Neural cell (in vitro differentiated cells): ENCODE measurements around a stretch of chr20.

GRCh38 chr20:50456170-50456568, 54.0 kb upstream of the PTPN1 start:
- RAMPAGE, long total RNA, result no peak

DNA sequence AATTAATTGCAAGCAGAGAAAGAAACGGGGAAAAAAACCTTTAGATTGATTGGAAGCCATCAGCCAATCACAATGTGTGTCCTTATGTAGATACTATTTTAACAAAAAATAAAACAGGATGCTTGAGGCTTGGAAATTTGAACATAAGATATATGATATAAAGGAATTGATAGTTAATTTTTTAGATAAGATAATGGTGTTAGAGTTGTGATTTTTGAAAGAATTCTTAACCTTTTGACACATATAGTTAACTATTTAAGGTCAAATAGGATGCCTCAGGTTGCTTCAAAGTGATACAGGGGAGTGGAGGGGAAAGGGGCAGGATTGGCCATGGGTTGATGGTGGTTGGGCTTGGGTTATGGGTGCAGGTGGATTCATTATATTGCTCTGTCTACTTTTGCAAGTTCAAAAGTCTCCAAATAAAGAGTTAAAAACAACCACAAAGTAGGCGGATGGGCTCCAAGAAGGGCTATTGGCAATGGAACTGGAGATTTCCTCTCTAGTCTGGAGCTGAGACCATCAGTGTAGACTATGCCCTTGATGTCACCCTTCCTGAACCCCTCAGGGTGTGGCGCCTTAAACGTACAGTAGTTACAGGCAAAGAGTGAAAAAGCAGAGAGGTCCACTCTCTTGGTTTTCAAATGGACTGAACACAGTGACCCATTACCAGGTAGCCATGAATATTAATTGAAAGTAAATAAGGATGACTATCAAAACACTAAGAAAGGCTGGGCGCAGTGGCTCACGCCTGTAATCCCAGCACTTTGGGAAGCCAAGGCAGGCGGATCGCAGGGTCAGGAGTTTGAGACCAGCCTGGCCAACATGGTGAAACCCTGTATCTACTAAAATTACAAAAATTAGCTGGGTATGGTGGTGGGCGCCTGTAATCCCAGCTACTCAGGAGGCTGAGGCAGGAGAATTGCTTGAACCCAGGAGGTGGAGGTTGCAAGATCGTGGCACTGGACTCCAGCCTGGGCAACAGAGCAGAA, 81.2 kb downstream of the PTPN1 start:
- RAMPAGE, long total RNA, result no peak

DNA sequence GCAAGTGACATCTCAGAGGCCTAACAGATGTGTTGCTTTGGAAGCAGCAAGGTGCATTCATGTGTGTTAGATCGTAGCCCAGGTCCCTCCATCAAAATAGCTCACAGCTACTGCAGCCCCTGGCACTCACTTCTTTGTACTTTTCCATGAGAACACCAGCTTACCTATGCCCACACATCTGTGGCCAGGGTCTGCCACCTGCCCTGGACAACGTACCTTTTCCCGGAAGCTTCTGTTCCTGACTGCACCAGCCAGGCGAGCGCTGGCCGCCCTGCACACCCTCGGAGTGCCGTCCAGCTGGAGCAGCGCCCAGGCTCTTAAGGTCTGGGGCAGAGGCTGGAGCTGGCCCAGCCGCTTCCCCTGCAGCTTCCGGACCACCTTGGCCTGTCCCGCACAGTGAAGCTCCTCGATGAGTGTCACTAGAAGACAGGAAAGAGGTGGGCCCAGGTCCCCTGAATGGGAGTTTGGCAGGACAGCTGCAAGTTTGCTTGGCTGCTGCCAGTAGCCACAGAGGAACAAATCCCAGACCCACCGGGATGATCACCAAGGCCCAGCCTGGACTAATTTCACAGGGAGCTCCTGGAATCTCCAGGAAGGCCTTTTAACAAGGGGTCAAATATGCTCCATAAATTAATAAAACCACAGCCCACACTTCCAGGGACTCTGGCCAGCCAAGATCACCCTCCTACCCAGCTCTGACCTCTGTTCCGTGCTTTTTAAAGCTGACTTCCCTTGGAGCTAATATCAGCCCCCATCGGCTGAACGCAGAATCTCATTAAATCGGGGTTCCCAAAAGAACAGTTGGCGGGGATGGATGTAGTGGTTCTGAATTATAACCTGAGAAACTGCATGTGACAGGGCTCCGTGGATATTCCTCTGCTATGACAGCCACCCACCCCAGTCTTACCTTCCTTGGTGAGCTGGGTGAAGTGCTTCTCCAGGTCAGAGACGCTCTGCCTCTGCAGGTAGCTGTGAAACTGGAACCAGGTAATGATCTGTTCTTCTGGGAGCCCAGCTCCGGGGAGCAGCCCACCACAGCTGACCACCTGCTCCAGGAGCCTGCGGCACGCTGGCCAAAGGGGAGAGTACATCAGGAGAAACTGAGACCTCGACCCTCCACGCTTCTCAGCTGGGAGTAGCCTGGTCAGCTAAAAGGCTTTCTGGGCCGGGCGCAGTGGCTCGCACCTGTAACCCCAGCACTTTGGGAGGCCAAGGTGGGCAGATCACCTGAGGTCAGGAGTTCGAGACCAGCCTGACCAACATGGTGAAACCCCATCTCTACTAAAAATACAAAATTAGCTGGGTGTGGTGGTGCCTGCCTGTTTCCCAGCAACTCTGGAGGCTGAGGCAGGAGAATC, 82.4 kb downstream of the PTPN1 start:
- RAMPAGE, long total RNA, result no peak

DNA sequence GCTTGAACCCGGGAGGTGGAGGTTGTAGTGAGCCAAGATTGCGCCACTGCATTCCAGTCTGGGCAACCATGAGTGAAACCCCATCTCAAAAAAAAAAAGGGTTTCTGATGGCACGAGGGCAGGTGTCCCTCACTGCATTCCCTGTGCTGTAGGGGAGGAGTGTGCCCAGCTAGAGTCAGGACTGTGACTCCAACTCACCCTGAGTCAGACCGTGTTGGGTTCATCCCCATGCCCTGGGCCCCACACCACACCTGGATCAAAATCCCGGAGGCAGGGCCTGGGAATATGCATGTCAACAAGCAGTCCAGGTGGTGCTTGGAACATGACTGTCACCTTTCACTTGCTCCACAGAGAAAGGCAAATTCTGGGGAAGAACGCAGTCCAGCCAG, 83.3 kb downstream of the PTPN1 start:
- RAMPAGE, long total RNA, result no peak

DNA sequence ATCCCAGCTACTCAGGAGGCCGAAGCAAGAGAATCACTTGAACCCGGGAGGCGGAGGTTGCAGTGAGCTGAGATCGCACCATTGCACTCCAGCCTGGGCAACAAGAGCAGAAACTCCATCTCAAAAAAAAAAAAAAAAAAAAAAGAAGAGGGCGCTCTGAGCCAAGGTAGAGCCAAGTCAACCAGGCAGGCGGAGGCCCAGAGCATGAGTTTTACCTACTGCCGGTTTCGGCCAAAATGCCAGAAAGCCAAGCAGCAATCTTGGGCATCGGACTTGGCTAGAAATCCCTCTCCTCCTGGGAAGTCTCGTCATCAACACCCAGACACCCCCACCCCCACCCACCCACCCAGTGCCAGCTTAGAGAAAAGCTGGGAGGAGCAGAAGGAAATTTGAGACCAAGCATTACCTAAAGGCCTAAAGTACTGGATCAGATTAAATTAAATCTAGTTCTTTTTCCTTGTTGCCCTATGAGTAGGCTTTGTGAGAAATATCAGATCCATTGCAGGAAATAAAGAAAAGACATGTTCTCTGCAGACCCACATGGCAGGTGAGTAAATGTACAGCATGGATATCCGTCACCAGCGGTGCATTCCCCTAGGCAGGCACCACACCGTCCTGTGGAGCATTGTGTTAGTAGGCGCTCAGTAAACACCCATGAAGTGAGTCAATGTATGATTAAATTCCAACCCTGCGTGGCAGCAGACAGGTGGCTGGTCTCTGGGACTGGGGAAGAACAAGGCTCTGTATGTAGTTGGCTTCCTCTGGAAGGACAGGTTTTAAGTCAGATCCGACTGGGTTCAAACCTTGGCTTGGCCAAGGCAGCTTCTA, 21.1 kb downstream of the RIPOR3 start:
- RAMPAGE, long total RNA, result no peak

DNA sequence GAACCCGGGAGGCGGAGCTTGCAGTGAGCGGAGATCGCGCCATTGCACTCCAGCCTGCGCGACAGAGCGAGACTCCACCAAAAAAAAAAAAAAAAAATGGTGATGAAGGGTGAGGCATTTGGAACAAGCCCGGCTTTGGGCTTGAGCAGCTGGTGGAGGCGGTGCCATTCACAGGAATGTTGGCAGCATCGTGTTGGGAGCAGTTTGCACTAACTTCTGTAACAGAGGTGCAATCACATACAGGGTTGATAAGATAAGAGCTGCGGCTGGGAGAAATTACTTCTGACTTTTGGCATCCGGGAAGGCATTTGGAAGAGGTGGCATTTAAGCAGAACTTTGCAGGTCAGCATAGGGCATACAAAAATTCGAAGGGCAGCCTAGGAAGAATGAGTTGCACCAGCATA, 16.2 kb upstream of the RIPOR3 start:
- RAMPAGE, long total RNA, result no peak

- RAMPAGE, long total RNA, result no peak
Measured at GRCh38 chr20:50730106-50730827, 1.1 kb upstream of the PARD6B start.

DNA sequence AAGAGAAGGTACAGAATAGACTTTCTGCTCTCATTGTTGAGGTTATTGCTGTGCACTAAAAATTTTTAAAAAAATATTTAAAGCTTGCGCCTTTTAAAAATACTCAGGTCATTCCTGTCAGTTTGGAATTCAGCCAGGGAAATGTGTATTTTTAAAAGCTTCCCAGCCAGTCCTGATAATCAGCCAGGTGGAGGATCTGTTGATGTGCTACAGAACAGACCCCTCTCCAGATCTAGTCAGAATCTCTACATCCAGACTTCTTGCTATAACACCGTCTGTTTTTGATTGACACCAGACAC, 11.6 kb downstream of the PARD6B start:
- RAMPAGE, long total RNA, result no peak

DNA sequence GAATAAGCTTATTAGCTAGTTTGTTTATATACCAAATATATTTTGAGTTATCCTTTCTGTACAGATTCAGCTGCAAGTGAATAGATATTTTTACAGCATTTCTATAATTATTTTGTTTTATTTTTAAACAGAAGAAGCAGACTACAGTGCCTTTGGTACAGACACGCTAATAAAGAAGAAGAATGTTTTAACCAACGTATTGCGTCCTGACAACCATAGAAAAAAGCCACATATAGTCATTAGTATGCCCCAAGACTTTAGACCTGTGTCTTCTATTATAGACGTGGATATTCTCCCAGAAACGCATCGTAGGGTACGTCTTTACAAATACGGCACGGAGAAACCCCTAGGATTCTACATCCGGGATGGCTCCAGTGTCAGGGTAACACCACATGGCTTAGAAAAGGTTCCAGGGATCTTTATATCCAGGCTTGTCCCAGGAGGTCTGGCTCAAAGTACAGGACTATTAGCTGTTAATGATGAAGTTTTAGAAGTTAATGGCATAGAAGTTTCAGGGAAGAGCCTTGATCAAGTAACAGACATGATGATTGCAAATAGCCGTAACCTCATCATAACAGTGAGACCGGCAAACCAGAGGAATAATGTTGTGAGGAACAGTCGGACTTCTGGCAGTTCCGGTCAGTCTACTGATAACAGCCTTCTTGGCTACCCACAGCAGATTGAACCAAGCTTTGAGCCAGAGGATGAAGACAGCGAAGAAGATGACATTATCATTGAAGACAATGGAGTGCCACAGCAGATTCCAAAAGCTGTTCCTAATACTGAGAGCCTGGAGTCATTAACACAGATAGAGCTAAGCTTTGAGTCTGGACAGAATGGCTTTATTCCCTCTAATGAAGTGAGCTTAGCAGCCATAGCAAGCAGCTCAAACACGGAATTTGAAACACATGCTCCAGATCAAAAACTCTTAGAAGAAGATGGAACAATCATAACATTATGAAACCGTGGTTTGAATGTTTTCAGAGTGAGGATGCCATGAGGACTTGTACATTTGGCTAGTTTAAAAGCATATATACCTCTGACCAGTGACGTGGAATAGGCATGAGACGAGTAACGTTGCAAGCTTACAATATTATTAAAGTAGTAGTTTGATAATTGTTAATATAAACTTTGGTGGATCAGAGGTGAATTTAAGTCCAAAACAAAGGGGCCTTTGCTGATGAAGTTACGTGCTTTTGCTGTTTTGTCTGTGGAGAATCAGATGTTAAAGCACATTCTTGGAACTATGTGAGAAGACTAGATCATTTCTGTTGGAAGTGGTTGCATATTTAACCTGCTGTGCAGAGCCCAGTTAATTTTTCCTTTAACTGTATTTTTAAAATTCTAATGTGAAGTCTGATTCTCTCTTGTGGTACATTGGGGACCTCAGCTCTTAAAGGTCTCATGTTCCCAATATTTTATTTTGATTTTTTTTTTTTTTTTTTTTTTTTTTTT, 18.7 kb downstream of the PARD6B start:
- RAMPAGE, long total RNA, result no peak

DNA sequence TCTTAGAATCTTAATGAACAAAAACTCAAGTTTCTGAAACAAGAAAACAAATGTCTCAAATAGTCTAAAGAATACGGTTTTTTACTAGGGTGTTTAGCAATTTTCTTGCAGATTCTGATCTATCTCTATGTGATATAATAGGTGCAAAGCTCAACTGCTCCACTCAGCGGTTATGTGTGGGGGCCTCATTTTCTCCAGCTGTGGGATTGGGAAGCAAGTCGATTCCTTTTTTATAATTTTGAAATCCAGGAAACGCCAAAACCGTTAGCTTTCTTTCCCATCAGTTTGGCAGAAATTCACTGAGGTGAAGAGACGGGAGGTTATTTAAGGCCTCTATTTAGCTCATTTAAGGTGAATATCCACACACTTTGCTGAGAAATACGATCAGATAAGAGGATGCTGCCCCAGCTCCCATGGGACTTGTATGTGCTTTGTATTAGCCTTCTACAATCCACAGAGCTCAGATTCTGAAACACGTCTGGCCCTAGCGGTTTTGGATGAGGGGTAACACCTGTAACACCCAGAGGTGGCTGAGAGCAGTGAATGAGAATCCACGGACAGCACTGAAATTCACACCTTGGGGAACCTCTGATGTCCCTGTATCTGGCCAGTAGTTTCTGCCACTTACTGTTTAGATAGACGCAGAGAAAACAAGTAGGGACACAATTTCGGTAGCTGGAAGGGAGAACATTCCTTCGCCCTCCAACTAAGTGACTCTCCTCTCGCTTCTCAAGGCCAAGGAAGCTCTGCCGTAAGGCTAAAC, 6.6 kb upstream of the BCAS4 start:
- RAMPAGE, long total RNA, result no peak

GRCh38 chr20:50850581-50851272, 55.9 kb downstream of the BCAS4 start:
- RAMPAGE, long total RNA, result no peak

- RAMPAGE, long total RNA, result no peak
Measured at GRCh38 chr20:50929913-50930109, 1.4 kb downstream of the ADNP start.

- RAMPAGE, long total RNA, result no peak
Measured at GRCh38 chr20:50955110-50955337, 3.3 kb downstream of the DPM1 start.

GRCh38 chr20:51473599-51474542, 68.6 kb downstream of the NFATC2 start:
- RAMPAGE, long total RNA, result no peak

- RAMPAGE, long total RNA, result no peak
Measured at GRCh38 chr20:51509683-51510173, 32.8 kb downstream of the NFATC2 start.

DNA sequence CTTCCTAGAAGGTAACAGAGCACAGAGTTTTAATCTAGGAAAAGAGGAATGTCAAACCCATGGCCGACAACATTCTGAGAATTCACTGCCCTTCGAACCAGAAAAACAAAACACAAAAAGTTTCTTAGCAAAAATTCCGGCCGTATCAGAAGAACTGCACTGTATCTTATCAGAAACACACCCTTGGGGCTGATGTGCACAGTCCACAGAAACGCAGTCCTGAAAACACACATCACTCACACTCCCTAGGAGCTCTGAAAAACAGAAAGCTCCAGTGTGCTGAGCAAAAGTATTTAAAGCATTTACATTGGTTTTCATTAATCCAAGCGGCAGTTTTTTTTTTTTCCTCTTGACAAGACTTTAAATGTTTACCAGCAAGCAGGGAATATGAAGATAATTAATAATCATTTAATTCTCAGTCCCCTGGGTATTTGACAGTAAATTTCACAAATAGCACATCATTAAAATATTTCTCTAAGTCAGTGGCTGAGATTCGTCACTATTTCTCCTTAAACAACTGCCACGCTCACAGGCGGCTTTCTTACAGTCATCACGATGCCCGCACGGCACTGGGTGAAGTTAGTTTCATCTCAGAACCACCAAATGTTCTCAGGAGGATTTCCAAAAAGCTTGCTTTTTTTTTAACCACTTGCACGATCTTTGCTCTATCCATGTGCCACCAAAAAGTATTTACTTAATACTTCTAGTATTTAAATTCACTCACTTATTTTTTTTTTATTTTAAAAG, 13.3 kb downstream of the NFATC2 start:
- RAMPAGE, long total RNA, result no peak

DNA sequence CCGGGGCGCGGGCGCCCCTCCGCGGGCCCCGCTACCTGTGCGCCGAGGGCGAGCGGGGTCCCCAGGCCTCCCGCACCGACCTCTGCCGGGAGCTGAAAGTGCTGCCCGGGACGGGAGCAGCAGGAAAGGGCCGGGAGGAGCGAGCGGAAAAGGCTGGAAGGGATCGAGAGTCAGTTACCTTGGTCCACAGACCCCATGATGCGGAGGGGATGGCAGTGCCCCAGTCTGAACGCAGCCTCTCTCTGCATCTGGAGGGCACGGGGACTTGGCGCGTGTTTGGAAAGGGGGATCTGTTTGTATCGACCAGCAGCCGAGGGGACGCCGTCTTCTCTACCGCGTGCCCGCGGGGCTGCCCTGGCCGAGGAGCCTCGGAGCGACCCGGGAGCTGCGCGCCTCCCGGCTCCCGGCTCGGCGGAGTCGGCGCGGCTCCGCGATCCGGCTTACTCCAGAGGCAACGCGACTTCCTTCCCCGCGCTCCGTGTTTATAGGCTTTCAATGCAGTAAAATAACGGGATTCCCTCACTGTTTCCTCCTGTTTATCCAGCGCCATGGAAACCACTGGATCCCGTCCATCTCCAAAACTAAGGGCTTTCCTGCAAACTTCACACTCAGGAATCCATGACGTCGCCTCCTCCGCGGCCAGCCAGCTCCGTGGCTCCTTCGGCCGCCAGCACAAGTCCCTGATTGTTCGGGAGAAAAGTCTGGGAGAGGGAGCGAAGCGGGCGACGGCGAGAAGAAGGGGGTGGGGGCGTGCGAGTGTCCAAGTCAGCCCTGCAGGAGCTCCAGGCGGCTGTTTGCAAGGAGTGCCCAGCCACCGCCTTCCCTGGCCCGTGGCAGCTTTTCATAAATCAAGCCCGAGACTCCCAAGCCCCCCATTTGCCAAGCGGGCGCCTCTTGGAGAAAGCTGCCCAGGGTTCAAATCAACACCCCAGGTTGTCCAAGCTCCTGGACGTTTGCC, 20.1 kb upstream of the NFATC2 start:
- RAMPAGE, long total RNA, result no peak

DNA sequence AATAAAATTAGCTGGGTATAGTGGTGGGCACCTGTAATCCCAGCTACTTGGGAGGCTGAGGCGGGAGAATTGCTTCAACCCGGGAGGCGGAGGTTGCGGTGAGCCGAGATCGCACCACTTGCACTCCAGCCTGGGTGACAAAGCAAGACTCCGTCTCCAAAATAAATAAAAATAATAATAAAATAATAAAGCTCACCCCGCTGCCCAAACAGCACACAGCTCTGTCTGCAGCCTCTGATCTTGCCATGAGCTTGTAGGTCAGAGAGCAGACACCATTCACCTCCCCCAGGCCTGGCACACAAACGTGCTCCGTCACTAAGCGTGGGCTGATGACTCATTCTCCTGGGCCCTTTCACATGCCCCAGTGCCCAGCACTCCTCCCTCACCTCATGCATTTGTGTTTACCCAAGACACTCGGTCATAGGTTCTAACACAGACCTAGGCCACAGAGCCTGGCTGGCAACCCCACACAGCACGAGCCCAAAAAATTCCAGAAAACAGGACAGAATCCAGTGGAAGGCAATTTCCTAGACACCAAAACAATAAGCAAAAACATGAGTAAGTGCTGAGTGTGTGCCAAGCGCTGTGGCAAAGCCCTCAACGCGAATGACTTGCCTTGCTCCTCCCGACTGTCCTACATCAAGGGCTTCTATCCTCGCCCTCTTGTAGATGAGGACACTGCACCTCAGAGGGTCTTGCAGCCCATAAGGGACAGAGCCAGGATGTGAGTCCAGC, 18.0 kb downstream of the ATP9A start:
- RAMPAGE, long total RNA, result no peak

DNA sequence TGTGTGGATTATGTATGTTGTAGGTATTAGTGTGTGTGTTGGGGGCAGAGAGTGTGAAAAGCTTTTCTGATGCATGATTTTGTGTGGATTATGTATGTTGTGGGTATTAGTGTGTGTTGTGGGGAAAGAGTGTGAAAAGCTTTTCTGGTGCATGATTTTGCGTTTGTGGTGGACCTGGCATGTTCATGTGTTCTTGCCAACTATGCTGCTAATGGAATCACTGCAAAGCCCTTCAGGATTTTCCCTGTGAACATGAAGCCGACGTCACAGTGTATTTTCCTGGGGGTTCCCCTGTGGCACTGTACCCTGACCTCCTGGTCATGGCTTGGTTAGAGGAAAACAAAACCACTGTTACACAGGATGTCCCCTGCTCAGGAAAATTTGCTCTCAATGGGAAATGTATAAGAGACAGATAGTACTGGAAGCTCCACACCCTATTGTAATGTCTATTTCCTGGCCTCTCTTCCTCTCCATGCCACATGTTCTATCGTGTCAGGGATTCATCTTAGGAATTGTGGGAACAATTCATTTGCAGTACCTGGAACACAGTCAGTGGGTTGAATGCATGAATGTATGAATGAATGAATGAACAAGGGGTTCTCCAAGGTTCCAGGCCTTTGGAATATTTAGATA, 19.6 kb downstream of the TSHZ2 start:
- RAMPAGE, long total RNA, result no peak

DNA sequence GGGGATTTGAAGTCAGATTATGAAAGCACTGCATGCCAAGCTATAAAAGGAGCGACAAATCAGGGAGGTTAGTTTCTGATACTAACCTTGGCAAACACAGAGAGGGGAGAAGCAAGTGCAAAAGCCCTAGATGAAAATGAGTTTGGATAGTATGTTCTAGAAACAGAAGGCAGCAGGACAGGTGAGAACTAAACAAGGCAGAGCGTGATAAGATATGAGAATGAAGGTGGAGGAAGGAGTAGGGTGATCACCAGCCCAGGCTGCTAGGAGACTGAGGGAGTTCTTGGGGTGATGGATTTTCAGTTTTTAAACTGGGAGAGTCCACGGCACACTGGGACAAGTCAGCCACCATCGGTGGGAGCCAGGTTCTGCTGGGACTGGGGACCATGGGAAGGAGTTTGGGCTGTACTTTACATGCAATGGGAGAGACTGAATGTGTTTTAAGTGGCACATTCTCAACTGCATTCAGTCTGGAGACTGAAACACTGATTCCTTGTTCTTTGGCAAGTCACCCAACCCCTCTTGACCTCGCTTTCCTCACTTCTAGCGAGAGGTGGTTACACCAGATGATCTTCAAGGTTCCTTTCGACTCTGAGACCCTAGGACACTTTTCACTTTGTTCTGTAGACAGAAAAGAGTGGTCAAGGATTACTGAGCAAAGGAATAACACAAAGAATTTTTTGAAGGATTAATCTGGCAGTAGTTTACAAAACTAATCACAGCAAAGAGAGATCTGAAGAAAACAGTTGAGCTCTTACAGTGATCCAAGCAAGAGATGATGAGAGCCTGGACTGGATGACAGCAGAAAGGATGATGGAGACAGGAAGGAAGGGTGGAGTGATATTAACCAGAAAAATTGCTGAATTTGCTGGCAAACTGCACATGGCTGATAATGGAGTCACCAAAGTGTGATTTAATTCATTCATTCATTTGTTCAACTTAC, 103.6 kb downstream of the TSHZ2 start:
- RAMPAGE, long total RNA, result no peak